UCH-1 (cell line): ENCODE data around the genes P2RX7 and CFAP251.

- RRBS = no CpG with 5 or more reads among the region's 2 CpGs
These were observed 5.2 kb downstream of the RNF10 start for GRCh38 chr12:120539370-120539805.

- RRBS = no CpG with 5 or more reads among the region's 1 CpG
These were observed 2.3 kb downstream of the CABP1 start for GRCh38 chr12:120642742-120643073.

- RRBS = no CpG with 5 or more reads among the region's 24 CpGs
These were observed 8.7 kb downstream of the CABP1 start for GRCh38 chr12:120648853-120649745.

DNA sequence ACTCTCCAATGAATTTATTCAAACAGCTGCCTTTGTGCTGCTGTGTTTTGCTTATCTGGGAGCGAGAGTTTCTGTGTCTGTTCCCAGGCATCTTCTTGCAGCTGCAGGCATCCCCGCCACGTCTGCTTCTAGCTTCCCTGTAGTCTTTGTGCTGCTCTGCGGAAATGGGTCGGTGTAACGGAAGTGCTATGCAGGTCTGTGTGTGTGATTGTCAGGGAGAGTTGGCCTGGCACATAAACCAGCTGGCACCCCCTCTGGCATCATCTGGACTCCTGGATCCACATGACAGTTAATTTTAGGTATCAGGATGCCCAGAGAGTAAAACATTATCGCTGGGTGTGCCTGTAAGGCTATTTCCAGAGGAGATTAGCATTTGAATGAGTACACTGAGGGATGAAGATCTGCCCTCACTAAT is 9.4 kb upstream of the OASL start:
- RRBS = no CpG with 5 or more reads among the region's 7 CpGs

- RRBS = no CpG with 5 or more reads among the region's 2 CpGs
These were observed 8.3 kb upstream of the P2RX7 start for GRCh38 chr12:121124330-121124915.

DNA sequence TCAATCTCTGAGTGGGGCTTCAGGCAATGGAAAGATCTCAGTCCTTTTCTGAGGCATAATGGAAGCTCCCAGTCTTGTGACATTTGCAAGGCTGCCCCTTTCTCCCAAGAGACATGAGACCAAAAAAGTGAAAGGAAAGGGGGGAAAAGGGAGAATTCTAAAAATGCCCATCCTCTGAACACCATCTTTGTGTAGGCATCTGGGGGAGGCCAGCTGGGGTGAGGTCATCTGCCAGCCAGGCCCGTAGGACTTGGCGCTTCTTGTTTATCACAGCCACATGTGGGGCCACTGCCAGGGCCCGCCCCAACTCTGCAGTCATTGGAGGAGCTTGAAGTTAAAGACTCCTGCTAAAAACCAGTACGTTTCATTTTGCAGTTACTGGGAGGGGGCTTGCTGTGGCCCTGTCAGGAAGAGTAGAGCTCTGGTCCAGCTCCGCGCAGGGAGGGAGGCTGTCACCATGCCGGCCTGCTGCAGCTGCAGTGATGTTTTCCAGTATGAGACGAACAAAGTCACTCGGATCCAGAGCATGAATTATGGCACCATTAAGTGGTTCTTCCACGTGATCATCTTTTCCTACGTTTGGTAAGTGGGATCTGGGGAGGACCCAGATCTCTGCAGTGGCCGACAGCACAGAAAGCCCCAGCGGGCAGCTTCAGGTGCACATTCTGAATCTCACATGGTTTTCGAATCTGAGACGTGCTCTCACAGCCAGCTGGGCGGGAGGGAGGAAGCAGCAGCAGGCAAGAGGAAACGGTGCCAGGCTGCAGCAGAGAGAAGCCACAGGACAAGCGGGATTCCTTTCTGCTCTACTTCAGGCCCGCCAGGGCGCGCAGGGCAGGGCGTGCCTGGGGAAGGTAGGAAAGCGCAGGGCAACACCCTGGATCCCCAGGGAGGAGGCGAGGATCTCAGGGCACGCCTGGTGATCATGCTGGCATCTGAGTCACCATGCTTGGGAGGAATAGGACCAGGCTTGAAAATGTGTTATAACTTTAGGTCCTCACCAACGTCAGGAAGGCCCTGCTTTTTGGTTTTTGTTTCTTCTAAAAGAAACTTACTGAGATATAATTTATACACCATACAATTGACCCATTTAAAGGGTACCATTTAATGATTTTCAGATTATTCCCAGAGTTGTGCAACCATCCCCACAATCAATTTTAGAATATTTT is at the start of gene P2RX7:
Gene P2RX7 (plus strand): TSS at position 363 of the 1,169 bp plus-strand sequence.
- RRBS = no CpG with 5 or more reads among the region's 26 CpGs

- RRBS = no CpG with 5 or more reads among the region's 31 CpGs
These were observed 38.5 kb downstream of the P2RX4 start for GRCh38 chr12:121248225-121248992.

DNA sequence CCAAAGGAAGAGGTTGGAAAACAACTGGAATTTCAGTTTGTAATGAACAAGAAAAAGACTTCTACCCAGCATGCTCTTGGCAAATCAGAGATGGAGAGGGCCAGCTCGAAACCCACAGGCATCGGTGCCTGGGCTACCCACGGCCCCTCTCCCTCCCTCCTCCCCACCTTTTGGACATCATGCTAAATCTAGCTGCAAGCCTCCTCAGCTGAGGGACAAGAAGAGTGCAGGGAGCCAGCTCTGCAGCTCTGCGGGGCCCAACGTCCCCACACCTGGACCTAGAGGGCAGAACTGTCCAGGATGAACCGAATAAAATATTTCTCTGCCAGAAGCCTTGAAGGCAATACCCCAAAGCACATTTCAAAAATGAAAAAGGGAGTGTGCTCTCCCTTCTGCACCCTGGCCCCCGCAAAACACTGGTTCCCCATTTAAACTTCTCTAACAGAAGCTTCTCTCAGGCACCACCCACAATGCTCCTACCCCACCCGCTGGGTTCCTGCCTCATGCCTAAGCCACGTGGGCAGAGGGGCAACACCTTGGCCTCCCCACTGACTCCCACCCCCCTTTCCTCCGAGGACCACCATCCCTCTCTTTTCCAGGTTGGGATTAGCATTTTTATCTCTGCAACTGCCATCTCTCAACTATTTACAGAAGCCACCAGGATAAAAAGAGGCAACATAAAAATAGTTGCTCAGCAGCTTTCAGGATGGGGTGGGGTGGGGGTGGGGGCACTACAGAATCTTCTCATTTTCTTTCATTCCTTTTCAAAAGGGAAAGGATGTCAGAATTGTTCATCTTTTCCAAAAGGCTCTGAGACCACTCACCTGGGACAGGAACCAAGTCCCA is 8.1 kb downstream of the CAMKK2 start:
- RRBS = no CpG with 5 or more reads among the region's 10 CpGs

GRCh38 chr12:121578198-121579430 is 2.2 kb downstream of the KDM2B start:
- RRBS = 50% methylated on average over 36 of the region's 102 CpGs

GRCh38 chr12:121610493-121610998 is 29.7 kb upstream of the KDM2B start:
- RRBS = no CpG with 5 or more reads among the region's 5 CpGs

GRCh38 chr12:121668567-121669082 is 829 bp downstream of the MORN3 start:
- RRBS = no CpG with 5 or more reads among the region's 4 CpGs

DNA sequence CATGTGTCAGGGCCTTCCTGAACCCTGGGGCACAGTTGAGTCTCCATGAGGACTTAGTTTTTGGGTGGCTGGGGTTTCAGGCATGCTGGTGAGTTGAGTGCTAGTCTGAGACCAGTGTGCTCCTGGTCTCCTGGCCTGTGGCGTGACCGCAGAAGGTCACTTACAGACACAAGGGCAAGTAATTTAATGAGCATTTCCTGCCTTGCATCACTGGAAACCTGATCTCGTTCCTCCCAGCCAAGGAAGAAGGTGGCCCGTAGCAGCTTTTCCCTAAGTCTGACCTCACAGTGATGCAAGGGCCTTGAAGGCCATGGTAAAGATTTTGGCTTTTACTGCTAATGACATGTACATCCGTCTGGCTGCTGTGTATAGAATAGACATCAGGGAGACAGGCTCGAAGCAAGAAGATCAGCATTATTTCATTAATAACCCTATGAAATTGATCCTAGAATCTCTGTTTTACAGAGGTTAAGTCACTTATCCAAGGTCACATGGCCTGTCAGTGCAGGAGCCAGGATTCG is 4.5 kb downstream of the TMEM120B start:
- RRBS = no CpG with 5 or more reads among the region's 7 CpGs

GRCh38 chr12:121769763-121770366 is 23.6 kb downstream of the RHOF start:
- RRBS = no CpG with 5 or more reads among the region's 11 CpGs

- RRBS = no CpG with 5 or more reads among the region's 11 CpGs
These were observed 1.4 kb upstream of the RHOF start for GRCh38 chr12:121794909-121795207.

DNA sequence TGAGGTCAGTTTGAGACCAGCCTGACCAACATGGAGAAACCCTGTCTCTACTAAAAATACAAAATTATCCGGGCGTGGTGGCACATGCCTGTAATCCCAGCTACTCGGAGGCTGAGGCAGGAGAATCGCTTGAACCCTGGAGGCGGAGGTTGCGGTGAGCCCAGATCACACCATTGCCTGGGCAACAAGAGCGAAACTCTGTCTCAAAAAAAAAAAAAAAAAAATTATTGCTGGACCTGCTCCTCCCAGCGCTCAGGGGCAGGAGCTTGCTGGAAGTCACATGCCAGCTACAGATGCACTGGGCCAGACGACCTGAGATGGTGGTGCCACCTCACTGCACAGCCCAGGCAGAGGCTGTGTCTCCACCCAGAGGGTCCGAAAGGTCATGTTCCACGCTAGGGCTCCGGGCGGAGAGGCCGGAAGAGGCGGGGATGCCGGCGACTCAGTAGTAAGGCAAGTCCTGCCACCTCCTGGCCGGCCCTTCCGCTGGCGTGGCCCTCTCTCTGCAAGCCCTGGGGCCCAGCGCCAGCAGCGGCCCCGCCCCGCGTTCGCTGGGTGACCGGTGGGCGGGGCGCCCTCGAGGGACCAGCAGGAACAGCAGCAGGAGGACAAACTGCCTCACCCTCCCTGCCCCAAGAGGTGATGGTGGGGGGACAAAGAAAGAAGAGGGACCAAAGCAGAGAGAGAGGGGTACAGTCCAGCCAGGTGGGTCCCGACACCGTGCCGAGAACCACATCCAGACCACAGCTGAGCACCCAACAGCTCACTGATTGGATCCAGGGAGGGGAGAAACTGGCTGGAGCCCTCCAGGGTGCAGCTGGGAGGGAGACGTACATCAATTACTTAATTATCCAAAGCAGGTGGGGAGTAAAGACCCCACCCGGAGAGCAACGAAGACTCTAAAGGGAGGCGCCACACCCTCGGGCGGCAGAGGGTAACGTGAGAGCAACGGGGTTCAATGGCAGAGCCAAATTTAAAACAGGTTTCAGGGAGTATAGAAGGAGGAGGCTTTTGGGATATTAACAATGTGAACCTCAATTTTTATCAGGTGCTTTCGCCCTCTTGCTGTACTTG is 3.7 kb upstream of the RHOF start:
- RRBS = 2% methylated on average over 9 of the region's 42 CpGs

DNA sequence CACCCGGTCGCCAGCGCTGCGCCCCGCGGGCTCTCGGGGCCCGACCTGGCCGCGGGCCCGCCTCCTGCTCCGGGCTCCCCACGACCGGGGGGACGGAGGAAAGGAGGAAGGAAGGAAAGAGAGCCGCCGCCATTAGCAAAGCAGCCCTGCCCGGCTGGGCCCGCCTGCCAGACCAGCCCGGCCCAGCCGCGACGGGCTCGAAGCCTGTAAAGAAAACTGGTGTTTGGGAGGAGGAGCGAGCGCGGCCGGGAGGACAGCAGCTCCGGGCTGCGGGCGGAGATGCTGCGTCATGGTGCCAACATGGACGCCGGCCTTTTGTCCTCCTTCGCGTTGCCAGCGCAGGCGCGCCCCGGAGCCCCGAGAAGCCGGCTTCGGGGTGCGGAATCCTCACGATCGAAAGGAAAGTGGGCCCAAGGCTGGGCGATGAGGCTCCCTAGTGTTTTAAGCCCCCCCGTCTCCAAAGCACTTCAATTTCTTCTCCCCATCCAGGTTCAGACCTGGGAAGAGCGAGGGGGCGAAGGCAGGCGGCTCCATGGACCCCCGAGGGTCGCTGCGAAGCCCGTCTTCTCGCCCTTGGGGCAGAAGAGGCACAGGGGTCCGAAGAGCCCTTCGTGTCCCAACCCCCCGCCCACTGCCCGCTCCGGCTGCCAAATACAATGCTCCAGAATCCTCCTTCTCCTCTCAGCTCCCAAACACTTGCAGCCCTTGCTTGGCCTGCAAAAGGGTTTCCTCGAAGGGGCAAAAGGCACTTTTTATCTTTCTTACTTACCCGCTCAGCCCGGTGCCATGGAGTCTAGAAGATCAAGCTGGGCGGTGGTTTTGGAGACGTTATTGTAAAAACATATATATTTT is 2.8 kb upstream of the SETD1B start:
- RRBS = 5% methylated on average over 38 of the region's 66 CpGs

GRCh38 chr12:121812352-121812925 is 8.6 kb downstream of the SETD1B start:
- RRBS = 3% methylated on average over 8 of the region's 26 CpGs

DNA sequence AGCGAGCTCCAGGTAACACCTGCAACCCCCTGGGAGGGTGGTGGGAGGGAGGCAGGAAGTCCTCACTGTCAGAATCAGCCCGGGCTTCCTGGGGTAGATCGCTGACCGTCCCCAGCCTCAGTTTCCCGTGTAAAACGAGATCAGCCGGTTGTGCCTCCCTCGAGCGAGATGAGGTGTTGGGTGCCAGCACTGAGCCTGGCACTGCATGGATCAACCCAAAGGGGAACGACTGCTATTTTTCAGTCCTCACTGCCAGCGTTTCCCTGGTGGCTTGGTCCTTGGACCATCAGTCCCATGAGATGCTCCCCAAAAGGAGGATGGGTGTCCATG is 16.0 kb downstream of the SETD1B start:
- RRBS = 85% methylated on average over 6 of the region's 11 CpGs

DNA sequence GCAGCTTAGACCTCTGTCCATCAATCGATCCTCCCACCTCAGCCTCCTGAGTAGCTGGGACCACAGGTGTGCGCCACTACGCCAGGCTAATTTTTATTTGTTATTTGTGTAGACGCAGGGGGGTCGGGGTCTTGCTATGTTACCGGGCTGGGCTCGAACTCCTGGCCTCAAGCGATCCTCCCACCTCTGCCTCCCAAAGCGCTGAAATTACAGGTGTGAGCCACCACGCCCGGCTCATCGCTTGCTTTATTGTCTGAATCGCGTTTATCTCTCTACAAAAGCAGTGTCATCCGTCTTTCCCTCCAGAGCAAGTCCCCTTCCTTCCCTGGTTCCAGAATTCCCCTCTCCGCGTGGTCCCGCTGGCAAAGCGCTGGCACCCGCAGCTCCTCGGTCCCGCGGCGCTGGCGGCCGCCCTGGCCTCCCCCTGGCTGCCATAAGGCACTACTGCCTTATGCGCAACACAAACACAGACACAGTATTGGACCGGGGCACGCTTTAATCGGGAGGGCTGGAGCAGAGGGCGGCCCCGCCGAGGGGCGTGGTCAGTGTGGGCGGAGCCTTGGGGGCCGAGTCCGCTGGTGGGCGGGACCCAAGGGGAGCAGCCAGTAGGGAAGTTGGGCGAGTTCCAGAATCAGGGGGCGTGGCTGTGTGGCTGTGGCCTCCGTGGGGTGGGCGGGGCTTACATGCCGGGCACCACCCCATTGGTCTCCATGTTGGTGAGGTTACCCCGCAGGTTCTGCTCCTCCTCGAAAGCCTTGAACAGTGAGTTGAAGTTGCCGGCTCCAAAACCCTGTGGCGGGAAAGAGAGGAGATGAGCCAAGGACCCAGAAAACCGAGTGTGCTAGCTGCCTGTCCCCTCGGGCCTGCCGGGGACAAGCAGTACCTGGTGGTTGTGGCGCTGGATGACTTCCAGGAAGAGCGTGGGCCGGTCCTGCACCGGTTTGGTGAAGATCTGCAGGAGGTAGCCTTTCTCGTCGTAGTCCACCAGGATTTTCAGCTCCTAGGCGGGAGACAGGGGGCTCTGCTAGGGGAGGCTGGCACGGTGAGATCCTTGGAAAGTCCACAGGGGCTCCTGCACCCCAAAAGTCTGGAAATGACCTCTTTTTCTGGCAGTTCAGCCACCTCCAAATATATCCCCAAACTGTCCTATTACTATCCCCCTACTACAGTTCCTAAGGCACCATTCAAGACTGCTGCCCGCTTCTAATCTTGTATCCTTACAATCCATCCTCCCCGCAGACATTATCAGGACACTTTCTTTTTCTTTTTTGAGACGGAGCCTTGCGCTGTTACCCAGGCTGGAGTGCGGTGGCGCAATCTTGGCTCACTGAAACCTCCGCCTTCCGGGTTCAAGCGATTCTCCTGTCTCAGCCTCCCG is 19.1 kb downstream of the HPD start:
- RRBS = 6% methylated on average over 10 of the region's 68 CpGs

GRCh38 chr12:121918001-121918722 is at the start of gene CFAP251:
Gene CFAP251 (plus strand): TSS chr12:121918592.
- RRBS = 10% methylated on average over 27 of the region's 44 CpGs